Melanocyte of skin (primary cell): Measurements from ENCODE around the gene GSTA3.

- CAGE, long polyA plus RNA, 2 experiments = no peak in any of the 2 experiments
Observed at GRCh38 chr6:52909493-52909873, at the start of gene GSTA3. Gene GSTA3, minus strand, starts transcription at chr6:52909698.

DNA sequence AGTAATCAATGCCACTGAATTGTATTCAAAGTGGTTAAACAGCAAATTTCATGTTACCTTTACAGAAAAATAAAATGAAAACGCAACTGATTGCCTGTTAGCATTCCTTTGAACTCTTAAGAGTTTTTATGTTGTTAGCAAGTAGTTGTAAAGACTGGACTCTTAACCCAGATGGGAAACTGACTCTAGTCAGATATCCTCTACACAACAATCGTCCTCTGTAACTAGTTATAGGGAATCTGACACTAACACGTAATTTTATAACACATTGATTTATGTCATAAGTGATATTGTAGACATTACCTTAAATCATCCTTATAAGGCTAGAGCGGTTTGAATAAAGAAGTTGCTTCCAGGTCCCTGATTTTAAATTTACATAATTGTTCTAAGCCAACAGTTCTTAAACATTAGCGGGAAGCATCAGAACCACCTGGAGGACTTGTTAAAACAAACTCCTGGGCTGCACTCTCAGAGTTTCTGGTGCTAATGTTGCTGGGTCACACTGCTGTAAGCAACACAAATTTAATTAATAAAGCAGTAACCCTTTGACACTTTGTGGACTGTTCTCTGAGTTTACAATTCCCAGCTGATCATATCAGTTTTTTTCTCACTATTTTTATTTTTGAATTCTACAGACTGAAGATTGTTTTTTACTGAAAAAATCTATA, 704 bp upstream of the CILK1 start:
- CAGE, long polyA plus RNA, 2 experiments = no peak in any of the 2 experiments

DNA sequence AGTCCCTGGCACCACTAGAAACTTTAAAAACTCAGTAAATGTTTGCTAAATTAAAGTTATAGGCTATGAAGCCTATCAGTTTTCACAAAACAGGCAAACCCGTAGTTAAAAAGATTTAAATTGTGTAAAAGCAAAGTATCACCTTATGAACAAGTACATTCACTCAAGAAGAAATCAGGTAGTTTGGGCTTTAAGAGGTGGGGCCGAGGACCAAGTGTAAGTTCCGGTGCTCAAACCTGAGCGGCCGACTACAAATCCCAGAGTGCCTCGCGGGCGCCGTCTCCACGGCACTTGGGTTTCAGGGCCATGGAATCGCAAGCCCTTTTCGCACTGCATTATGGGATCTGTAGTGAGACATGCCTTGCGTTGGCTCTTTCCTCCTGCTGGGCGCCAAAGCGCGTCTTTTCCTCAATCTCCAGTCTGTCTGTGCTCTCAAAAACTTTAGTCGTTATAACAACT, 590 bp upstream of the FBXO9 start:
- CAGE, long polyA plus RNA, 2 experiments = no peak in any of the 2 experiments

- CAGE, long polyA plus RNA, 2 experiments = no peak in any of the 2 experiments
Observed at GRCh38 chr6:53065044-53065209, 277 bp upstream of the FBXO9 start.

DNA sequence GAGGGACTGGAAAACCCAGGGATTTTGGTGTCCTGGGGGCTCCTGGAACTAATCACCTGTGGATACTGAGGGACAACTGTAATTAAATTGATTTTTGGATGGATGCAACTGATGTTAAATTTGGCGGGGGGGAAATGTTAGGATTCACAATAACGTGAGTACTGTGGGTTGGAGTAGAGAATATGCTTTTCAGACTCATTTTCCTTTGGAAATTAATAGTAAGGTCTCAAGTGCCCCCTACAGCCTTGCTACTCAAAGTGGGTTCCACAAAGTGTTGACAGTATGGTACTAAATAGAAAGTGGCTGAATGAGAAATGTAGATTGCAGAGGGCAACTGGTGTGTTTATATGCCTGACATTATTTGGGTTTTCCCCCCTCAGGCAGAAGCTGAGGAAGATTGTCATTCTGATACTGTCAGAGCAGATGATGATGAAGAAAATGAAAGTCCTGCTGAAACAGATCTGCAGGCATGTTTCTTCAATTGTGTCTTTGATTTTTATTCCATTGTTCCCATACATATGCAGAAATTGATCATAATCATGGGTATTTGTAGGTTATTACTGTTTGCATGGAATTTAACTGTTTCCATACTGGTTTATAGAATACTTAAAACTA, 5.6 kb downstream of the FBXO9 start:
- CAGE, long polyA plus RNA, 2 experiments = no peak in any of the 2 experiments

DNA sequence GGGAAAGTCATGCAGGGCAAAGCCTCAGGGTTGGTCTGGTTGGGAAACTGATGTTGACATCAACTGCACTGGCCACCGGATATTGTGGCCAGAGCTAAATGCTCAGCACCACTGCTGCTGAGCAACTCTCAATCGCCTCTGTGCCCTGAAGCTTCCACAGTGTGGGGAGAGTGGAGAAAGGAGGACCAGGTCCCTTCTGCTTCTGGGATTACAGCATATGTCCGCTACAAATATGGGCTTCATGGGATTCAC, 93.4 kb upstream of the GCM1 start:
- CAGE, long polyA plus RNA, 2 experiments = no peak in any of the 2 experiments

GRCh38 chr6:53258222-53259118, 90.3 kb downstream of the ELOVL5 start:
- CAGE, long polyA plus RNA, 2 experiments = no peak in any of the 2 experiments

DNA sequence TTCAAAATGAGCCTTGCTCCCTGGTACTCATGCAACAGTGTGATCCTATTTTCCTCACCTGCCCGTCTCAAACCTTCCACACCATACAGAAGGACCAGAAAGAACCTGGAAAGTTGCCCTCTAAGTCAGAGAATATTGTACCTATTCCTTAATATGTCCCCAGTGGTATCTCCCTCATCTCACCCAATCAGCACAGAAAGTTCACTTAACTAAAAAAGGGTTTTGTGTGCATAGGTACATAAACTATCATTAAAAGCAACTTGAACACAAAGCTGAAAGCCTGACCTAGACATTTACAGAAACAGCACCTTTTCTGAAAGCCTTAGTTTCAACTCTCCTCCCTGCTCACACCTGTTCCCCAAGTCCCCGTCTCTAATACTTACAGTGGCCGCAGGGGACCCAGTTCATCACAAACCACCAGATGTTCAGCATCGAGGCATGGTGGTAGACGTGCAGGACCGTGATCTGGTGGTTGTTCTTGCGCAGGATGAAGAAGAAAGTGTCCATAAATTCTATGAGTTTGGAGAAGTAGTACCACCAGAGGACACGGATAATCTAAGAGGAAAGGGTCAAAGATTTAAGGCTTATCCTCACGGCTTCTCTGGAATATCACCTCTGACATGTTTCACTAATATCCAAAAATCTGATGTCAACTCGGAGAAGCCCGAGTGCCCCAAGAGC, 73.9 kb downstream of the ELOVL5 start:
- CAGE, long polyA plus RNA, 2 experiments = no peak in any of the 2 experiments

- CAGE, long polyA plus RNA, 2 experiments = no peak in any of the 2 experiments
Observed at GRCh38 chr6:53341180-53341919, 7.4 kb downstream of the ELOVL5 start.

DNA sequence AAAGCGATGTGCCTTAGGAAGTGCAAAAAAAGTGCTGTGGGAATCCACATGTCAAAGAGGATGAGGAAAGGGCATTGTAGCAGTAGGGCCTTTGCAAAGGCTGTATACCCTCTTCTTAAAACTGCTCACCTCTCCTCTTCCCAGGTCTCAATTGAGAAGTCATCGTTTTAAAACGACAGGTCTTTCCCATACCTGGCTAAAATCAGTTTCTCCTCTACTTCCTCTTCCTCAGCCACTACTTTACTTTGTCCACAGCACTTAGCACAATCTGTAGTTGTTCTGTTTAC, 9.6 kb upstream of the ELOVL5 start:
- CAGE, long polyA plus RNA, 2 experiments = no peak in any of the 2 experiments

GRCh38 chr6:53361416-53362235, 12.9 kb upstream of the ELOVL5 start:
- CAGE, long polyA plus RNA, 2 experiments = no peak in any of the 2 experiments

- CAGE, long polyA plus RNA, 2 experiments = no peak in any of the 2 experiments
Observed at GRCh38 chr6:53483765-53484491, 61.0 kb downstream of the GCLC start.

GRCh38 chr6:53514542-53515753, 30.0 kb downstream of the GCLC start:
- CAGE, long polyA plus RNA, 2 experiments = no peak in any of the 2 experiments

- CAGE, long polyA plus RNA, 2 experiments = no peak in any of the 2 experiments
Observed at GRCh38 chr6:53614665-53615196, 50.8 kb downstream of the KLHL31 start.

- CAGE, long polyA plus RNA, 2 experiments = no peak in any of the 2 experiments
Observed at GRCh38 chr6:53793947-53794796, 633 bp upstream of the LRRC1 start.

GRCh38 chr6:53795221-53795561, 386 bp downstream of the LRRC1 start:
- CAGE, long polyA plus RNA, 2 experiments = no peak in any of the 2 experiments

DNA sequence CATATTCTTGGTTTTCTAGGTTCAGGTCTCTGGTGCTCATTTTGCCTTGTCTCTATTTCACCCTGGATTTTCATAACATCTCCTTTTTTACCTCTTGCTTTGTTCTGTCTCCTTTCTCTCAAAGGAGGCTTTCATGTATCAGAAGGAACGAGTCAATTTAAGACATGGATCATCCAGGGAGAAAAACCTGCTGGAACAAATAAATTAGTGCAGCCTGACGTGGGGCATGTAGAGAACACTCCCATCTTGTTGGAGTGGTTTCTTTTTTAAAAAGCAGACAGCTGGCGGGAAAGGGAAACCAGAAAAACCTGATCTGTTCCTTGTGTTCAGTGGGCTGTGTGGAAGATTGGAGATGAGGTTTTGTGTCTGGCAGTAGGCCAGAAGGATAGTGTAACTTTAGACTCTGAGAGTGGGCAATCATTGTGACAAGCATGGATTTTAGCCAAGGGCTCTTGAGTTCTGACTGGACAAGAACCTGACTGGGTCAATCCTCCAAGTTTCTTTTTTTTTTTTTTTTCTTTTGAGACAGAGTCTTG, 132.3 kb downstream of the LRRC1 start:
- CAGE, long polyA plus RNA, 2 experiments = no peak in any of the 2 experiments

DNA sequence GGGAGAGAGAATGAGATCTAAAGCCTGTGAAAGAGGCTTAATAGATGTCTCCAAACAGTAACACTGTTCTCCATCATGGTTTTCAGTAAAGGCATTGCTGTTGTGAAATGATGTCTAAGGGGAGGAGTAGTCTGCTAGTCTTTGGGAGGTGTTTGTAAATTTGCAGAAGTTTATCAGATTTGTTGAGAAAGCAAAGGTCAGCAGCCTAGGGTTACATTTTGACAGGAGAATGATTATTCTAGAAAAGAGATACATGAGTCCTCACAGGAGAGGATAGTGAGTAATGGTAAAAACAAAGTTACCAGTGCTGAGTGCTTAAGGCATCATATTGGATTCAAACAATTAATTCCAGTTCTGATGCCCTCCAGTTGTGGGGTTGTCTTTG, 73.8 kb upstream of the MLIP start:
- CAGE, long polyA plus RNA, 2 experiments = no peak in any of the 2 experiments

GRCh38 chr6:56540639-56541695, 293.6 kb upstream of the COL21A1 start:
- CAGE, long polyA plus RNA, 2 experiments = no peak in any of the 2 experiments

GRCh38 chr6:56551833-56553012, 304.8 kb upstream of the COL21A1 start:
- CAGE, long polyA plus RNA, 2 experiments = no peak in any of the 2 experiments